ENCODE measurements around the gene NR3C1.

GRCh38 chr5:142703054-142703586 is 17.2 kb upstream of the FGF1 start:
- PRO-cap: no peak

- PRO-cap: no peak
Measured at GRCh38 chr5:142712995-142713750, 27.3 kb upstream of the FGF1 start.

DNA sequence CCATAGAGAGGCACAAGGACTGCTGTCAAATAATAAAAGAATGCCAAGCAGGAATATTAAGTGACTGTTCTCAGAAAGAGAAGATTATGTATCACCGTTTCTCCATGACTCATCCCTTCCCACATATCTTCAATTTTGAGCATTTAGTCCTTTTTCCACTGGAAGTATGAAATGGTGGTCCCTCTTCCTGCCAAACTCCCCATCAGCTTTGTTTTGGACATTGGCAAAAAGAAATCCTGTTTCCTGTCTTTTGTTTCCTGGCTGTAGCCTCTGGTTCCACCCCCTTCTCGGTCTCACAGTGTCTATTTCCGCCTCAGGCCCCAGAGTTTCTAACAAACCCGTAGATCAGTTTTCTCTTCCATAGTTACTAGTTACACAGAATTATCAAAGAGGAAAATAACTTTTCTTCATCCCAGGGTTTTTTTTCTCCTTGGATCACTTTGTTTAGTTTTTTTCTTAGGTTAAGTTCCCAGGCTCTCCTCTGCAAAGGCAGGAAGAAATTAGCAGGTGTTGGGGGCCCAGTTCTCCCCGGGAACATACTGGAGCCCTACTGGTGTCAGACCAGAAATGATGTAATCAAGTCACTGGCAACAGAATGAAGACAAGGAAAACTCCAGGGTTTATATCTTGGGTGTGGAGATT is 26.4 kb upstream of the ARHGAP26 start:
- PRO-cap: no peak

DNA sequence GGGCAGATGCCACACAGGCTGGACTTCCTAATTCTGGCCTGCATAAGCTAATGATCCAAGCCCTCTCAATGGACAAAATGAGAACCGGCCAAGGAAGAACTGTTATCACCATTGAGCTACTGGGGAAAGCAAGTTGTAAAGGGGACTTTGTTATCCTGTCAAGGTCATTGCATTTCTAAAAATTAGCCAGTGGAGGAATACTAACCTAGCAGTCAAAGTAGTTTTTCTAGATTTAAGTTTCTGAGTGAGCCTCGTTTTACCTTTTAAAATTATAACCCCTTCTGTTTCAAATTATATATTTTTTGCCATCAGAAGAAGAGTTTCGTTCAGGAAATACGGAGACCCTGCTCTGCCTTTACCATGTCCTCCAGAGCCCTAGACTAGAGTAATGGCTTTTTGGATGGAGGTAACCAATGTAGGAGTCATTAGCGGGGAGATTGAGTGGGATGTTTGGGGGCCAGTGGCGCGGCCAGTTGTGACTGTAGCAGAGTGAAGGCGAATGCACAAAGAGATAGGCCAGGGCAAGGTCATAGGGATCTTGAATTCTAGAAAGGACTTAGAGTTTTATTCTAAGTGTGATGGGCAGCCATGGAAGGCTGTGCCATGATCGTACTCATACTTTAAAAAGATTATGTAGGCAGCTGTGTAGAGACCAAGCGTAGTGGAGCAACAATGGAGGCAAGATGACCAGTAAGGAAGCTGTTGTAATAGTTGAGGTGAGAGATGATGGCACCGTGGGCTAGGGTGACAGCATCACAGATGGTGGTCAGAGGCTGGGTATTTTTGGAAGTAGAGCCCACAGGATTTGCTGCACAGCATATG is 7.3 kb downstream of the ARHGAP26 start:
- PRO-cap: no peak

- PRO-cap: no peak
Measured at GRCh38 chr5:142778526-142779243, 8.5 kb downstream of the ARHGAP26 start.

- PRO-cap: no peak
Measured at GRCh38 chr5:142783268-142784328, 13.4 kb downstream of the ARHGAP26 start.

DNA sequence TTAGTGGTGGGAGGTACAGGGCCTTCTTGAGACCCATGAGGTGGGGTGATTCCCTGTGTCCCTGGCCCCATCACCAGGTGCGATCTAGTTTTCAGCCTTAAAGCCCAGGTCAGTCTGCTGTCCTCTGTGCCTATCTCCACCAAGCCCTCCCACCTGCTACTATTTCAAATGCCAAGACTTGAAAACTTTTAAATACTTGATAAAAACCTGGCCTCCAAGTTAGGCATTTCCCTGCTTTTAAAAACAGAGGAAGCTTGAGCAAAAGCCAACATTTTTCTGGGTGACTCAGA is 56.4 kb downstream of the ARHGAP26 start:
- PRO-cap: no peak

- PRO-cap: no peak
Measured at GRCh38 chr5:142884812-142885514, 114.8 kb downstream of the ARHGAP26 start.

DNA sequence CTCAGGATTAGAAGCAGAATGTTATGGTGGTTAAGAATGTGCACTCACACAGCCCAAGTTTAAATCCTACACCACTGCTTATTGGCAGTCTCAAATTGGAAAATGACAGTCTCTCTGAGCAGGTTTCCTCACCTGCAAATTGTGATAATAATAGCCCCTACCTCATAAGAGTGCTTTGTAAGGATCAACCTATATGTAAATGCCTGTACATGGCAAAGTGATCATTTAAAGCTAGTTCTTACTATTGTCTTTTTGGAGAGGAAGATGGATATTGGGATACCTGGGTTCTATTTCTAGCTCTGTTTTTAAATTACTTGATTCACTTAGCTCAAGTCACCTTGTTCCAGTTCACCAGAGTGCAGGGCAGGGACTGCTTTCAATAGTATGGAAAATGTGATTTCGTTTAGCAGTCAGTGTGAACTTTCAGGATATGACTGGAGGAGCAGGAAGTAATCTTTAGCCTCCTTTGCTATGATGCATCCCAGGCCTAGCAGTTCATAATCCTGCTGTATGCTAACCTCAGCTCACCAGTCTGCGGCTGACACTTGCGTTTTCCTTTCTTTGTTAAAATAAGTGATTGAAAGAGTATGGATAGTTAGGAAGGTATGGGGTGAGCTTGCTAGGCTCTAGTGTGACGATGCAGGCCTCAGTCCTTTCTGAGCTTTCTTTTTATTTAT is 169.6 kb downstream of the ARHGAP26 start:
- PRO-cap: no peak

- PRO-cap: no peak
Measured at GRCh38 chr5:143031639-143032425, 261.7 kb downstream of the ARHGAP26 start.

DNA sequence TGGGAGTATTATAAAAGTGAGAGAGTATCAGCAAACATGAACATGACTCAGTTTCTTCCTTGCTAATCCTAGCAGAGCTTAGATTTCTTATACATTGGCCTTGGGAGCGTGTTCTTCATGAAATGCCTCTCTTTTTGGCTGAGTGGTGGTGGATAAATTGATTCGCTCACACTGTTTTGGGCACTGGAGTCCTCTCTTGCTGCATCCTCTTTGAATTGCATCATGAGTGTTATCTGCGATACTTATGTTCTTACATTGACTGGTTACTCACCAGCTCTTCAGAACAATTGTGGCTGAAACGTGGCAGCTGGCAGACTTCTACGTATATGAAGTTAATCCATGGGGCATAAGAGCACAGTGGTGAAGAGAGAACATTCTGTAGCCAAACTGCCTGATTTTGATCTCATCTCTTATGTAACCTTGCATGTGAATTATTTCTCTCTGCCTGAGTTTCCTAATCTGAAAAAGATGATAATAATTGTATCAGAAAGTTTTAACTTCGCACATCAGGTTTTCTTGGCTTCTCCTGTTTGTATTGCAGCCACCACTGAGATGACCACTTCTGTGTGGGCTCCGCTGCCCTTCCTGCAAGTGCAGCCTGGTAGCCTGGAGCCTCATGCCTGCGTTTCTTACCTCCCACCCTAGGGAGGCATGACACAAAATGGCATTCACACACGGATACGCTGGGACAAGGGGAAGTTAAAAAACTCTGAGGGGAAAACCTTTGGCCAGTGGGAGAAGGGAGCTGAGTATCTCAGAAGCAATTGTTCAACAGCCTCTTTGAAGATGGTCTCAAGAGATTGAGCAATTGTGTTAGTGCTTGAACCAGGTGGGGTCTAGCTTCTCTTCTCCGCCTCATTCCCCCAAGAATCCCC is 295.2 kb downstream of the ARHGAP26 start:
- PRO-cap: no peak

- PRO-cap: no peak
Measured at GRCh38 chr5:143248833-143249674, 154.4 kb downstream of the NR3C1 start.

GRCh38 chr5:143279414-143280428 is 123.8 kb downstream of the NR3C1 start:
- PRO-cap: no peak

DNA sequence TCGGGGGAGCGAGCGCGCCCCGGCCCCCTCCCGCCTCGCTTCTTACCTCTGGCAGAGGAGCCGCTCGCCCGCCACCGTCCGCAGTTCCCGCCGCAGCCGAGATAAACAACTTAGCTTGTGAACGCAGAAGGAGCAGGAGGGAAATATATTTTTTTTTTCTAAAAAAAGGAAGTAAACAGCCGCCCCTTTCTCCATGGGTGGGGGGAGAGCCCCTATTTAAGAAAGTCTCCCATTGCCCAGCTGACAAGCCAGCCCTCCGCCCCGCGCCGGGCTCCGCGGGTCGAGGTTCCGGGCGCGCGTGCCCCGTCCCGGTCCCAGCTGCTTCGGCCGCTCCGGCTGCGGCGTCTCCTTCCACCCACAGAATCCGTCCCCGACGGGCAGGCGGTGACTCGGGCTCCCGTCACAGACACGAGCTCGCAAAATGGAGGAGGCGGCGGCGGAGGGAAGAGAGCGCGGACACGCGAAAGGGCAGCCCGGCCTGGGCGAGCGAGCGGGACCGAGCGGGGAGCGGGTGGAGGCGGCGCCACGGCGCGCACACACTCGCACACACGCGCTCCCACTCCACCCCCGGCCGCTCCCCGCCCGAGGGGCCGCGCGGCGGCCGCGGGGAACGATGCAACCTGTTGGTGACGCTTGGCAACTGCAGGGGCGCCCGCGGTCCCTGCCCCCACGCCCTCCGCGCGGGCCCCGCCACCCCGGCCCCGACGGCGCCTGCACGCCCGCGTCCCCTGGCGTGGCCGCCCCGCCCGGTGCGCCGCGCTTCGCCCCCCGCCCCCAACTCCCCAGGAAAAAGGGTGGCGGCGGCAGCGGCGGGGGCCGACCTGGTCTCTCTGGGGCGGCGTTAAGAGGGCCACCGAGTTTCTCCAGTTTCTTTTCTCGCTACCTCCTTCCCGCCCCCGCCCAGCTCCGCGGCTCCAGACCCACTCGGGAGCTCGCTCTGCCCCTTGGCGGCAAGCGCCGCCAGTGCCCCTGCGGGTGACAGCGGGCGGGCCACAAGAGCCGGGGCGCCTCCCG is at the start of gene NR3C1:
TSS of gene NR3C1 (minus strand) at position 522 of the 1,014 bp plus-strand sequence.
- PRO-cap: bidirectional peak, plus-strand start at position 793 of the sequence, minus-strand start at position 458 of the sequence; bidirectional peak, plus-strand start at position 963 of the sequence, minus-strand start at position 965 of the sequence

DNA sequence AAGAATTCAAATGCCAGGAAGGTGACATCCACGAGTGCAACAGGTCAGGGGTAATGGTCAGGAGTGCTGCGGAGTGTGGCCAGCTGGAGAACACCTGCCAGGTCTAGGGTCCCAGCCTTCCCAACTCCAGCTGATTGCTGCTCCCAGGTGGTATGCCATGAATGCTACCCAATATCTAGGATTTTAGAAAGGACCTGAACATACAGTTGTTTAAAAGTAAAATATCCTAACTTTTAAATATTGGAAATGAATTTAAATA is 617.0 kb downstream of the PRELID2 start:
- PRO-cap: no peak

GRCh38 chr5:145937301-145938513 is 1.3 kb downstream of the SH3RF2 start:
- PRO-cap: bidirectional peak, plus-strand start at chr5:145937755, minus-strand start at chr5:145937635

DNA sequence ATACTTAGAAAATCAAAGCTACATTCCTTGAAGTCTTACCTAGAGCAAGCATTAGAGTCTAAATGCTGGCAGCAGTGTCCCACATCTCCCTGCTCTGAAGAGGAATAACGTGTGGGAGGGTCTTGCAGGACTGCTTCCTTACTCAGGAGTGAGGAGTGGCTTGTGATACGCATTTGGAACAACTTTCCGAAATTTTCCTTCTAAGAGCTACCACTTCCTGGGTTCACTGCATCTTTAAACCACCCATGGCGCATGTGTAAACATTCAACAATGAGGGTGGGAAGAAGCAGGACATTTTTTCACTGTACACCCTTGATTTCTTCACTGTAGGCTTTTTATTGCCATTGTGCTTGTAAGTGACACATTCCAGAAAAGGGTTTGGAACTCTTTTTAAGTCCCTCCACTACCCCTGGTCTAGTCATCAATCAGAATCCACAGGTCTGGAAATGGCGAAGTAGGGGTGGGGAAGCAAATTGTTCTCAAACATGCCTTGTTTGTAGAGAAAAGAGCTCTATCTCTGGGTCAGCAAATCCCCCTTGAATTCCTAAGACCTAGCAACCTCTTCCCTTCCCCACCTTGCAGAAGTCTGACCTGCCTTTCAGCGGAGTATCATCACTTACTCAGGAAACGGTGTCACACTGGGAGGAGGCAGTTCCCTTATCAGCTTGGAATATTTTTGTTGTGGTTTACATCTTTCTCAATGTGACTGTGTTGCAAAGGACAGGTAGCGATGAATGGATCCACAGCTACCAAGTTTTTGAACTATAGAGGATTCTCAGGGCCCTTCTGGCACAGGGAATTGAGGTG is 3.1 kb downstream of the SH3RF2 start:
- PRO-cap: unidirectional peak, minus-strand start at position 96 of the sequence

DNA sequence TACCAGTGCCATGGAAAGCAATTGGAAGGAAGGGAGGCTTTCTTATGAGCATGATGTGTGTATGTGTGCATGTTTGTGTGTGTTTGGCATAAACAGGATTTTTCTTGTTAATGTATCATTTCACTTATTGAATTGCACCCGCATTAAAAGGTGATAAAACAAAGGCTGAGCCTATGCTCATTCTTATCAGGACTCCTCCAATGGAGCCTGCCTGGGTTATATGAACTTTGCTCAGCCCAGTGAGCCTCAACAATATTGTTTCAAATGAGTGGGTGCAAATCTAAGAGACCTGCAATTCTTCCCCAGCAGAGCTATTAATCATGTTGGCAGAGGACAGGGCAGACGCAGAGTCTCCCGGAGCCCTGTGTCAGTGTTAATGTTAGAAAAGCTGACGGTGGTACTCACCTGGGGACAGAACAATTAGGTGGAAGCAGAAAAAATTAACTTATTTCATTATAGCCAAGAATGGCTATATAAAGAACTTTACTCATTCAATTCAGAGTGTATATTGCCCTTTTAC is 71.6 kb downstream of the SH3RF2 start:
- PRO-cap: no peak

GRCh38 chr5:146024976-146025646 is 80.3 kb downstream of the PLAC8L1 start:
- PRO-cap: no peak

- PRO-cap: no peak
Measured at GRCh38 chr5:146223239-146223725, 19.9 kb downstream of the RBM27 start.

Measured in left colon (tissue), 1 donor.